Neuron (in vitro differentiated cells): Measurements from ENCODE around the gene TRAPPC8.

- PRO-cap = unidirectional peak, plus-strand start at chr18:28175277; bidirectional peak, plus-strand start at chr18:28175480, minus-strand start at chr18:28175548; bidirectional peak, plus-strand start at chr18:28175924, minus-strand start at chr18:28175624
Measured at GRCh38 chr18:28174922-28175982, 1.7 kb downstream of the CDH2 start.

DNA sequence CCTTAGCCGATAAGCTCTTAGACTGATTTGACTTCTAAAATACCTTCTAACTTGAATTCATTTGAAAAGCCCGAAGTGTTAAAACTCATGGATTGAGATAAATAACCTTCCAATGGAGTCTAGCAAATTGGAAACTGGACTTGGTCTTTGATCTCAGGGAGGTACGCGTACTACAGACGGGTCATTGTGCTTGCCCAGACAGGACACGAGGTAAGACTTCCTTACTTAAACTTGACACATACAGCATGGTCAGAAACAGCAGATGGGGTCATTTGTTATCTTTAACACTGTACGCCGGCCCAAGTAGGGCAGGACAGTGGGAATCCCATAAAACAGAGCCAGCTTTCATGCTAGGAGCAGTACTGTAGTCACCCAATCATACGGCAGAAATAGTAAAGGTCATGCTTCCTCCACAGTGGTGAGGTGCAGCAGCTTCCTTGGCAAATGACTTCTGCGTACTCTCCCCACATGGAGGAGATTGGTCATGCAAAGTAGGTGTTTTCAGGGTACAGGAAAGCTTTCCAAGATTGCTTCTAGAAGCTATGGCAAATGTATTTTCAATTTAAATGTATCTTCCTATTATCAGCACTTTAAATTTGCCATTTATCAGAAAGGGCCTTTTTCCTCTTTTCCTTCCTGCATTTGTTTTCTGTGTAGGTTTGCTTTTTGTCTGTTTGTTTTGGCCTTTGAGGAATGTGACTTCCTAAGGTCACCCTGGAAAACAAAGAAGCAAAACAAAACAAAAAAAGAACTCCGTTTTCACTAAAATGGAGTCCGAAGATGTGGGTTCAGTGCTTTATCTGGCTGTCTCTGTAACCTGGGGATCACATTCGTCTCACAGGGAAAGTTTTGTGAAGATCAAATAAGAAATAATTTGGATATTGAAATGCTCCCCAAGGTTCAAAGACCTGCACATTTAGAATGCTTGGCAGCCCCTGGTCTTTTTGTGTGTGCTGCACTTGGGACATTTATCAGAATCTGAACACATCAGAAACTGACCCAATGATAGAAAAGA lies 74.0 kb upstream of the DSG1 start:
- PRO-cap = no peak

- PRO-cap = bidirectional peak, plus-strand start at chr18:31942695, minus-strand start at chr18:31942671; bidirectional peak, plus-strand start at chr18:31942857, minus-strand start at chr18:31942888; bidirectional peak, plus-strand start at chr18:31943380, minus-strand start at chr18:31943128
Measured at GRCh38 chr18:31942260-31943214, at the start of gene TRAPPC8. Gene TRAPPC8, minus strand, starts transcription at chr18:31943128.

- PRO-cap = bidirectional peak, plus-strand start at chr18:31943380, minus-strand start at chr18:31943128
Measured at GRCh38 chr18:31943326-31944093, 582 bp upstream of the TRAPPC8 start.

GRCh38 chr18:32019206-32020212 lies 884 bp downstream of the RNF125 start:
- PRO-cap = unidirectional peak, minus-strand start at chr18:32019501

GRCh38 chr18:32385122-32385843 lies 85.4 kb downstream of the GAREM1 start:
- PRO-cap = no peak

DNA sequence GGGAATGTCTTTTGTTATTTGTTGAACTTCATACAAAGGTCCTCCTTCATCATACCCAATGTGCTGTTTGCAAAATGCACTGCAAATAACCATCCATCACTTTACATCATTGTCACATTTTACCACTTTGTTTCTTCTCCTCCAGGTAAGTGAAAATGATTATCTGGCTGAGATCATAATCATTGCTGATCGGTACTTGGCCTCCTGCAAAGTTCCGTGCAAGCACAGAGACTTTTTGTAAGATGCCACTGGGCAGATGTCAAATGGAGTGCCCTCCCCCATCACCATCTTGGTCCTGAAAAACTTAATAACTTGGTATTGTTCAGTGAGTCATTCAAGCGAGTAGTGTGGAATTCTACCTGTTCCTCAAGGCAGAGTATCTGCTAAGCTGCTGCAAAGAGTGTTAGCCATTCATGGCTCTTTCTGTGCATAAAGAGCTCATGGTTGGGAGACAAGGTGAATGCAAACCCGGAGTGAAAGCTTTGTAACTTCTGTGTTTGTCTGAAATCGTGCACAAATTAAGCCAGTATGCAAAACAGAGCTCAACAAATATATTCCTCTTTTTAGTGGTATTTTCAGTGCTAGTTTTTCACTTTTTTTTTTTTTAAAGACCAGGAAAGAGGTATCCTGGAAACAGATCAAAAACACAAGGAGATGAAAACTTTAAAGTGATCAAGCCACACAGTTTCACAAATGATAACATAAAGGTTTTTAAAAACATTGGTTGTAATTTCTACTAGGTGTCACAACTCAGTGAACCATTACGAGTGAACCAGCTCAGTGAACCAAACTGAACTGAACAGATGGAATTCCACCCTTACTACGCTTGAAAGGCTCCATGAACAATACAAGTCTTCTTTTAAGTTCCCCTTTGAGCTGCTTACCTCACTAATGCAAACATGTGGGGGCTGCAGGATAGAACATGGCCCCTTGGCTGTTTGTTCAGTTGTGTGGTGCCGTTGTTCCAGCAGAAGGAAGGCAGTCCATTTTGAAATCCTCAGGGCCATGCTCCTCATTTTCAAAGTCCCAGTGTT lies 30.4 kb upstream of the KLHL14 start:
- PRO-cap = no peak

DNA sequence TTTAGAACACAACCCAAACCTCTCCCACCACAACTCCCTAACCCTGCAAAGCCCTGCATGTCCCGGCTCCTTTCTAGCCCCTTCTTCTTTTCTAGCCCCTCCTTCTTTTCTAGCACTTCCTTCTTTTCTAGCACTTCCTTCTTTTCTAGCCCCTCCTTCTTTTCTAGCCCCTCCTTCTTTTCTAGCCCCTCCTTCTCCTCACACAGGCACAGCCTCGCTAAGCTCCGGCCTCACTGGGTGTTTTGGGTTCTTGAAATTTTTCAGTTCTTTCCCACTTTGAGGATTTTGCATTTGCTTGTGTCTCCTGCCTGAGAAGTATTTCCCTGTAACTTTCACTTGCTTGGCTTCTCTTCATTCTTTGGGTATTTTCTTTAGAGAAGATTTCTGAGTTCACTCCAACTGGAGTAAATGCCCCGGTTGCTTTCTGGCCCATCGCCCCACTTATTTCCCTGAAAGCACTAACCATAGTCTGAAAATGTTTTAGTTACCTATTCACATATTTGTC lies 134.2 kb upstream of the KLHL14 start:
- PRO-cap = no peak

DNA sequence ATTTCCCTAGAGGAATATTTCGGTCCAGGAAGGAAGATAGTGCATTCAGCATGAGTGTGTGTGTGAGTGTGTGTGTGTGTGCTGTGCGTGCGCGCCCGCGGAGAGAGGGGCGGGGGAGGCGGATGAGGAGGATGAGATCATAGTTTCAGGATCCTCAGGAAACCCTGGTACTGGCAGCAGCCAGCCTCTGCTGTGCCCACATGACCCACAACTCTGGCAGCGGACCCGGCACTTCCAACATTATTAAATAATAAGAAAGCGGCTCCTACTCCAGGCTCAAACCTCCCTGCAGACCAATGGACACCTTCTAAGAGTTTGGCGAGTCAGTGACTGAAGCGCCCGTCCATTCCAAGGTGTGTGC lies 217.0 kb upstream of the DTNA start:
- PRO-cap = bidirectional peak, plus-strand start at position 151 of the sequence, minus-strand start at position 107 of the sequence

- PRO-cap = no peak
Measured at GRCh38 chr18:34707703-34708191, 2.4 kb upstream of the DTNA start.

DNA sequence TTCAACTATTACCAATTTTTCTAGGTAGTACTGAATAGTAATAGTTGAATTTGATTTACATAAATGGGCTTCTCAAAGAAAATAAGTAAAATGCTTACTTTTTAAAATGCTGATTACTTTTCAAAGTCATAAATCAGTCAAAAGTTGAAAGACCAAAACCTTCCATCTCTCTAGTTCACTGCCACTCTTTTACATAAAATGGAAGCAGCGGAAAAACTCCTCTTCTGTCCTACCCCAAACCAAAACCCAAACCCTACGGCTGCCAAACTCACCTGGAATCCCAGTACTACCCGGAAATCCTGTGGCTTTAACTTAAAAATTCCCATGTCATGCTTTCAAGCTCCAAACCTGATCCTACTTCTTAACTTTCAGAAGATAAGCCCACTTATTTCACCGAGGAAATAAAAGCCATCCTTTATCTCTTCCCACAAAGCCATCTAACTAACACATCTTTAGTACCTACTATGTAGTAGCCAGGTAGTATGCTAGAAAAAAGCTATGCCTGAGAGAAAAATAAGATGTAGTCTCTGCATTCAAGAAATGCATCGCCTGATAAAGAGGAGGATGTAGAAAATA lies 81.1 kb upstream of the MAPRE2 start:
- PRO-cap = no peak

DNA sequence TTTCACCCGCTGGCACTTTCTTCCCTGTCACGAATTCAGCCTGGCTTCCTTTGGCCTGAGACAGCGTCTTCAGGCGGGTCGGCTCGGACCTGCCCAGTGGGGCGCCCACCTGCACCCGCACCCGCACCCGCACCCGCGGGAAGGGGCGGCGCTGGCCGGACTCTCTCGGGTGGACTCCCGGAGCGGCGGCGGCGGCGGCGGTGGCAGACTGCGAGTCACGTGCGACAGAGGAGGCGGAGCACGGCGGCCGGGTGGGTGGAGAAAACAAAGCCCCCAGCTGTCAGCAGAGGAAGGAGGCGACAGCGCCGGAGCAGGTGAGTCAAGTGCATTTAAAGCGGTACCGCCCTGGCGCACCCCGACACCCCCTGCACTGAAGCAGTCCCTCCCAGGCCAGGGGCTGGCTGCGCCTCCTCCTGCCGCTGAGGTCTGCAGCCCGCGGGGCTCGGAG lies 64.4 kb upstream of the MAPRE2 start:
- PRO-cap = bidirectional peak, plus-strand start at position 286 of the sequence, minus-strand start at position 177 of the sequence

DNA sequence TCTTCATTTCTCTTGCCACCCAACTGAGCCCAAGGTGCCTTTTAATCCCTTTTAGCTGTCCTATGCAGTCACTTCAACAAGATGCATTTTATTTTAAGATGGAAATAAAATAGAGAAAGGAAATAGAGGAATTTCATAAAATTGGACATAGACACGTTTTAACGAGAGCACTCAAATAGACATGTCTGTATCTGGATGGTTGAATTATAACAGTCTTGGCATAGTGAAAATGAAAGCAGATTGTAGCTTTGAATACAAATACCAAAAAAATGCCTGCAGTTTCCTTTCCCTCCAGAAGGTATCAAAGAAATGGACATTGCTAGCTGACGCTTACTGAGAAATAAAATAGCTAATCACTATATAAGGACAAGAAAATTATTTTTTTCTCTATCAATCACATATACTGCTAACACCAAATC lies 11.5 kb upstream of the MAPRE2 start:
- PRO-cap = no peak

DNA sequence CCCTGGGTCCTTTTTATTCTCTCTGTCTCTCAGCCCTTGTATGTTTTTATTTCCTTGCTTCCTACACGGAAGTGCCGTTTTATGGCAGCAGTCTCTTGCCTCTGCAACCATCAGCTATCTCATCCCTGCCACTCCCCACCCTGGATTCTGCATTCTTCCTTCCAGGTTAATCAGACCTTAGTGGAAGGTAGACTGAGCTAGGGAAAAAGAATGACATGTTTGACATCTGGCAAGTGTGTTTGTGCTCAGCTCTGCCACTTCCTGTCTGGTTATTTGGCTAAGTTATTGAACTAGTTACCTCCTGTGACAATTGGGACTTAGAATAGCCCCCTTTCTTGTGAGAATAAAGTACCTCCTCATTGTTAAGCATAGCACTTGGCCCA lies 11.0 kb upstream of the MAPRE2 start:
- PRO-cap = no peak

DNA sequence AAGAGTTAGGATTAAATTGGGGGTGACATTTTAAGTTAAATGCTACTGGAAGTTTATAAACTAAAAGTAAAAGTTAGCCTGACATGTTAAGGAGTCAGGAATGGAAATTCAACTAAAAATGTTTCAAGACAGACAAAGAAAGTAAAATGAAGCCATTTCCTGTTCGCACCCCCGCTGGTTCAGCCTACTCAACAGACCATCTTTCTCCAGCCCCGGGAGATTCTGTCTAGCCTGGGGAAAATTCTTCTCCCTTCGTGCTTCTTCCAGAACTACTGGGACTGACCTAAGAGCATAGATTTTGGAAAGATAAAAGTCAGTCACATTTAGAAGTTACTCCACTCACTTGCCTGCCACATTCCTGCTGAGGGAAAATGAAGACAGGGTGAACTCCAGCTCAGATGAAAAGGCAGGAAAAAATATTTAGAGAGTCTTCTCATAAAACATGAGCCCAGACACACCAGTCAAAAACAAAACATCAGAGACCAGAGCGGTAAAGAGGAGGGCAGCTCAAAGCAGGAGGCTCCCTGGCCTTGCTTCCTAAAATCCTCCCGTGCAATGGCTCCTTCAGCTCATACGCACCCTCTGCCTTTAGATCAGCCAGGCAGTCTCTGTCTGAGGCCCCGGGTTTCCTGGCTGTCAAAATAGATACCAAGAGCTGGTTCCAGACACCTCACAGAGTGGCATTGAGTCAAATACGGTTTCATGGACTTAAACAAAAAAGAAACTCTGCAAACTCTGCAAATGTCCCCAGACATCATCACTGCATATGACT lies 18.1 kb upstream of the INO80C start:
- PRO-cap = no peak

DNA sequence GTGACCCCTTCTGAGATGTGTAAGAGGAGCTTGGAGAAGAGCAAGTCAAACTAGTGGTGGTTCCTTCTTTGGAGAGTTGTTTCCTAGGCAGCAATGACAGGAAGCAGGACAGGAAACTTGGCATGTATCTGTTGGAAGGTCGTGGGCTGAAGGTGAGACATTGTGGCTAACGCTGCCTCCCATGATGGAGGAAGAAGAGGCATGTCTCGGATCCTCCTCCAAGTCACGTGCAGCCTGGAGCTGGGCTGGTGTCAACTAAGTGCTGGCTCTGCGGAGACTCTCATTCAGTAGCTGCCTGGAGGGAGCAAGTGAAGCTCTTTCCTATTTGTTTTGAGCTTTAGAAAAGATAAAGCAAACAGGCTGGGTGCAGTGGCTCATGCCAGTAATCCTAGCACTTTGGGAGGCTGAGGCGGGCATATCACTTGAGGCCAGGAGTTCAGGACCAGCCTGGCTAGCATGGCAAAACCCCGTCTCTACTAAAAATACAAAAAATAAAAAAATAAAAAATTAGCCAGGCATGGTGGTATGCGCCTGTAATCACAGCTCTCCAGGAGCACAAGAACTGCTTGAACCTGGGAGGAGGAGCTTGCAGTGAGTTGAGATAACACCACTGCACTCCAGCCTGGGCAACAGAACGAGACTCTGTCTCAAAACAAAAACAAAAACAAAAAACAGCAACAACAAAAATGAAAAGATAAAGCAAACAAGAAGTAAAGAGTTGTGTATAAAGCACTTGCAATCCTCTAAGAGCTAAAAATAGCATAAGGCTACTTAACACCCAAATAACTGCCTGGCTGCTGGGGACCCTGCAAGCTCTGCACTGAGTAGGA lies 28.2 kb upstream of the INO80C start:
- PRO-cap = no peak

DNA sequence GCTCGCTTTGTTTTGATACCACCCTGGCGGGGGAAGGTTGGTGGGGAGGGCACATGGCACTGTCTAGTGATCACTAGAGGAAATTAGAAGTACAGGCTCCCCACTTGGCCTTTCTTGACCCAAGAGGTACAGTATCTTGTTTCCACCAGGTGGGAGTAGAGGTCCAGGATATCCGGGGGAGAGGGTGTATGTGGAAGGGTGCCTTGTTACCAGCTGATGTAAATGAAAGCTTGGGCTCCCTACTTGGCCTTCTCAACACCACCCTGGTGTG lies 7.4 kb downstream of the GALNT1 start:
- PRO-cap = no peak

GRCh38 chr18:35593922-35594913 lies 12.7 kb downstream of the GALNT1 start:
- PRO-cap = no peak

DNA sequence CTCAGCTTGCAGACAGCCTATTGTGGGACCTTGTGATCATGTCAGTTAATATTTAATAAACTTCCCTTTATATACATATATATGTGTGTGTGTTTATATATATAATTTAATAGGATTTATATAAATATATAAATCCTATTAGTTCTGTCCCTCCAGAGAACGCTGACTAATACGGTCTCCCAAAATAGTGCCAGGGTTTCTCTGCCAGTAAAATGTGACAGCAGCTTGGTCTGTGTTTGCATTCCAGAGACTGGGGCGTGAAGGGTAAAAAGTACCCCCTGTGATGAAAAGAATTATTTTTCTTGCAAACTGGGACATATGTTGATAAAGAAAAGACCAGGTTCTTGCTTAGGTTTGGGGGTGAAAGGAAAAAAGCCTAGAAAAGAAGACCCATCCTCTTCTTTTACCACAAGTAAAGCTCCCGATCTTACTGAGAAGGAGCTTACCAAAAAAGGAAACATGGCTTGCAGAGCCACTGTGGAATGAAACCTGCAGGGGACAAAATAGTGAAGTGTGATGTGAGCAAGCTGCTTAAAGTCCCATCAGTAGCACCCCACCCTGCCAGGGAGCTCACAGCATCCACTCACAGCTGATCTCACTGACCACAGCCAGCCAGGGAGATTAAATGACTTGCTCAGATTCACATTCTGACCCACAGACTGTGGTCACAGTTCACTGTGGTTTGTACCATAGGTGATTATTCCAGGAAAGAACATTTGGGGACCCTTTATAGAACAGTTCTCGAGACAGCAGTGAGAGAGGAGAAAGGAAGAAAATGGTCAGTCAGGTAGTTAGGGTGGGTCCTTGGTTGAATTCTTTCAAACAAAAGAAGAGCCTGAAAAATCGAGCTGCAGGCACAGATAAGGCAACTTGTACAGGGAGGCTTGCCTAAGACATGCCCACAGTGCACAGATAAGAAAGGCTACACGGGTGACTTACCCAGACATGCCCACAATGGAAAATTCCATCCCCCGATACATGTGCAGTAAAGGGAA lies 110.8 kb upstream of the C18orf21 start:
- PRO-cap = no peak

DNA sequence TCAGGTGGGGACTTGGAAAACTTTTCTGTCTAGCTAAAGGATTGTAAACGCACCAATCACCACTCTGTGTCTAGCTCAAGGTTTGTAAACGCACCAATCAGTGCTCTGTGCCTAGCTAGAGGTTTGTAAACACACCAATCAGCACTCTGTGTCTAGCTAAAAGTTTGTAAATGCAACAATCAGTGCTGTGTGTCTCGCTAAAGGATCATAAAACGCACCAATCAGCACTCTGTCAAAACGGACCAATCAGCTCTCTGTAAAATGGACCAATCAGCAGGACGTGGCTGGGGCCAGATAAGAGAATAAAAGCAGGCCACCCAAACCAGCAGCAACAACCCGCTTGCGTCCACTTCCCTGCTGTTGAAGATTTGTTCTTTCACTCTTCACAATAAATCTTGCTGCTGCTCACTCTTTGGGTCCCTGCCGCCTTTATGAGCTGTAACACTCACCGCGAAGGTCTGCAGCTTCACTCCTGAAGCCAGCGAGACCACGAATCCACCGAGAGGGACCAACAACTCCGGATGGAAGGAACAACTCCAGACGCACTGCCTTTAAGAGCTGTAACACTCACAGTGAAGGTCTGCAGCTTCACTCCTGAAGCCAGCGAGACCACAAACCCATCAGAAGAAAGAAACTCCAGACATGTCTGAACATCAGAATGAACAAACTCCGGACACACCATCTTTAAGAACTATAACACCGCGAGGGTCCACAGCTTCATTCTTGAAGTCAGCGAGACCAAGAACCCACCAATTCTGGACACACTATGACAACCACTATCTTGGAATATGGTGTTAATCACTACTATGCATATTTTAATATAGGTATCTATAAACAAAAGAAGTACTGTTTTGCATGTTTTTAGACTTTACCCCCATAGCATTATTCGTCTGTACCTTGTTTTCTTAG lies 2.7 kb downstream of the RPRD1A start:
- PRO-cap = no peak